Temporal lobe (tissue), 2 donors: Measurements from ENCODE around the gene SETDB2.

- RAMPAGE, long total RNA: no peak
These were observed 56.5 kb upstream of the MED4 start for GRCh38 chr13:48151426-48151733.

DNA sequence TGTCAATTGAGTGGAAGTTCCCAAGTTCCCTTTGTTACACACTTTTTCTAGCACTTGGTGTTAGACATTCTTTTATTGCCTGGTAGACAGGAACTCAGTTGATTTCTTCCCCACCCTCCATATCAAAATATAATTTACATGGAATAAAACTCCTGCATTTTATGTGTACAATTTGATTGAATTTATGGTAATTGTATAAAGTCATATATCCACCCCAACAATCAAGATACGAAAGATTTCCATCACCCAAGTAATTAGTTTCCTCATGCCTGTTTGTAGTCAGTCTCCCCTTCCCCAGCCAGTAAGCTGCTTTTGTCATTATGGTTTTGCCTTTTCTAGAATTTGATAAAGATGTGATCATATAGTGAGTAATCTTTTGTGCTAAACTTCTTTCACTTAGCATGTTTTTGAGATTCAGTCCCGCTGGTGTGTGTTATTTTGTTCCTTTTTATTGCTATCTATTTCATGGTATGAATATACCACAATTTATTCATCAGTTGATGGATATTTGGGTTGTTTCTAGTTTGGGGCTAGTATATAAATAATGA lies 15.9 kb downstream of the ITM2B start:
- RAMPAGE, long total RNA: no peak

DNA sequence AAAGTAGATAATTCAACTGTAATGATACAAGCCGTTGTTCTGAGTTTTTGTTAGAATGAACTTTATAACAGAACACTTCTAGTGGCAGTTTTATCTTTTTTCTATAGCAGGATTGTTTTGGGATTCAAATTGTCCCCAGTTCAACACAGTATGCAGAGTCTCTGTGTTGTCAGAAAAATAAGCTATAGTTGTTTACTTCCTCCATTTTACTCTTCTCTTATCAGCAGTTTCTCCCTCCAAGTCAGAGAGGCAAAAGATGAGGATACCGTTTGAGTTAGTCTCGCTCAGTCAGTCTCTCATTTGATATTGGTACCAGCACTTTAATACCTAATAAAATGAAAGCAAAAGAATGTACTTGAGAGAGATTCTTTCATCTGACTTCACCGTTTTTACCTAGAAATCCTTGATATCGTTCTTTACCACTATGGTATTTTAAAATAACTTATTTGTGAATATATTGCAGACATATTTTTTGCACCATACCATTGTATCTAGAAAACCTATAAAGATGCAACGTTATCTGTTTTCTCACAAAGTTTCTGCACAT lies 54.4 kb downstream of the LPAR6 start:
- RAMPAGE, long total RNA: no peak

GRCh38 chr13:48405271-48405628 lies 7.7 kb downstream of the LPAR6 start:
- RAMPAGE, long total RNA: no peak

DNA sequence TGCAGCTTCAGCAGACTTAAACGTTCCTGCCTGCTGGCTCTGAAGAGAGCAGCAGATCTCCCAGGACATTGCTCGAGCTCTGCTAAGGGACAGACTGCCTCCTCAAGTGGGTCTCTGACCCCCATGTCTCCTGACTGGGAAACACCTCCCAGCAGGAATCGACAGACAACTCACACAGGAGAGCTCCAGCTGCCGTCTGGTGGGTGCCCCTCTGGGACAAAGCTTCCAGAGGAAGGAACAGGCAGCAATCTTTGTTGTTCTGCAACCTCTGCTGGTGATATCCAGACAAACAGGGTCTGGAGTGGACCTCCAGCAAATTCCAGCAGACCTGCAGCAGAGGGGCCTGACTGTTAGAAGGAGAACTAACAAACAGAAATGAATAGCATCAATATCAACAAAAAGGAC lies 4.1 kb upstream of the LPAR6 start:
- RAMPAGE, long total RNA: no peak

- RAMPAGE, long total RNA: no peak
These were observed 40.9 kb downstream of the RCBTB2 start for GRCh38 chr13:48491981-48492456.

DNA sequence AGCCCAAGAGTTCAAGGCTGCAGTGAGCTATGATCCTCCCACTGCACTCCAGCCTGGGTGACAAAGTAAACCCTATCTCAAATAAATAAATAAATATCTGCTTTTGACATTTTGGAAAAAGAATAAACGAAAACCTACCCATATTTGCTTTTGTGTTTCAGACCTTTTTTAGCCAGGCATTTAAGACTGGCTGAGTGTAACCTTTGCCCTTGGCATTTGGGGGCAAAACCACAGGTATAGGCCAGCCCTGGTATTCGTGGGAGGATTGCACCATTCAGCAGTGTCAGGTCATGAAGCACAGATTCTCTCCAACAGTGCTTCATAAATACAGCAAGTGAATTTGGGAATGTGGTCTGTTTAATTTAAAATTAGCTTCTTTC lies 14.9 kb upstream of the RCBTB2 start:
- RAMPAGE, long total RNA: no peak

DNA sequence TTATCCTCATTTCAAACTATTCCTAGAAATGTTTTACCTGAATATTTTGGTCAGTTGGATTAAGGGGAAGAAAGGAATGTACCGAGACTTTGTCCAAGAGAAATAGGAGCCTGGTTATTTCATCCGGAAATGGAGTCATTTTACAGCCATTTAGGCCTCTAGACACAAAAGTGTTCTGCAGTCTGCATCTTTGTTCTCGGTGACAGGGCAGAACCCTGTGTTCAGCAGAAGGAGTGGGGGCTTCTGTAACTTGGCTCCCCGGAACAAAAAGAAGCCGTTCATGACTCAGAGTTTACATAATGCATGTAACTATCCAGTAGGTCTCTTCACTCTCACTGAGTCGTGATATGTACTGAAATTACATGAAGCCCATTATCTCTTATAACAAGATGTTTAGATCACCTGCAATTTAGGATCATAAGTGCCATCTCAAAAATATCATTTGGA lies 21.6 kb upstream of the FNDC3A start:
- RAMPAGE, long total RNA: no peak

DNA sequence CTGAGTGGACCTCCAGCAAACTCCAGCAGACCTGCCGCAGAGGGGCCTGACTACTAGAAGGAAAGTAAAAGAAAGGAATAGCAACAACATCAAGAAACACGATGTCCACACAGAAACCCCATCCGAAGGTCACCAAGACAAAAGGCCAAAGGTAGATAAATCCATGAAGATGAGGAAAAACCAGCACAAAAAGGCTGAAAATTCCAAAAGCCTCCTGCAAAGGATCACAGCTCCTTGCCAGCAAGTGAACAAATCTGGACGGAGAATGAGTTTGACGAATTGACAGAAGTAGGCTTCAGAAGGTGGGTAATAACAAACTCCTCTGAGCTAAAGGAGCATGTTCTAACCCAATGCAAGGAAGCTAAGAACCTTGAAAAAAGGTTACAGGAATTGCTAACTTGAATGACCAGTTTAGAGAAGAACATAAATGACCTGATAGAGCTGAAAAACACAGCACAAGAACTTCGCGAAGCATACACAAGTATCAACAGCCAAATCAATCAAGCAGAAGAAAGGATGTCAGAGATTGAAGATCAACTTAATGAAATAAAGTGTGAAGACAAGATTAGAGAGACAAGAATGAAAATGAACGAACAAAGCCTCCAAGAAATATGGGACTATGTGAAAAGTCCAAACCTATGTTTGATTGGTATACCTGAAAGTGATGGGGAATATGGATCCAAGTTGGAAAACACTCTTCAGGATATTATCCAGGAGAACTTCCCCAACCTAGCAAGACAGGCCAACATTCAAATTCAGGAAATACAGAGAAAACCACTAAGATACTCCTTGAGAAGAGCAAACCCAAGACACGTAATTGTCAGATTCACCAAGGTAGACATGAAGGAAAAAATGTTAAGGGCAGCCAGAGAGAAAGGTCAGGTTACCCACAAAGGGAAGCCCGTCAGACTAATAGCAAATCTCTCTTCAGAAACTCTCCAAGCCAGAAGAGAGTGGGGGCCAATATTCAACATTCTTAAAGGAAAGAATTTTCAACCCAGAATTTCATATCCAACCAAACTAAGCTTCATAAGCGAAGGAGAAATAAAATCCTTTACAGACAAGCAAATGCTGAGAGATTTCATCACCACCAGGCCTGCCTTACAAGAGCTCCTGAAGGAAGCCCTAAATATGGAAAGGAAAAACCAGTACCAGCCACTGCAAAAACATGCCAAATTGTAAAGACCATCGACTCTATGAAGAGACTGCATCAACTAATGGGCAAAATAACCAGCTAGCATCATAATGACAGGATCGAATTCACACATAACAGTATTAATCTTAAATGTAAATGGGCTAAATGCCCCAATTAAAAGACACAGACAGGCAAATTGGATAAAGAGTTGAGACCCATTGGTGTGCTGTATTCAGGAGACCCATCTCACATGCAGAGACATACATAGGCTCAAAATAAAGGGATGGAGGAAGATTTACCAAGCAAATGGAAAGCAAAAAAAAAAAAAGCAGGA lies 100.4 kb upstream of the MLNR start:
- RAMPAGE, long total RNA: no peak

DNA sequence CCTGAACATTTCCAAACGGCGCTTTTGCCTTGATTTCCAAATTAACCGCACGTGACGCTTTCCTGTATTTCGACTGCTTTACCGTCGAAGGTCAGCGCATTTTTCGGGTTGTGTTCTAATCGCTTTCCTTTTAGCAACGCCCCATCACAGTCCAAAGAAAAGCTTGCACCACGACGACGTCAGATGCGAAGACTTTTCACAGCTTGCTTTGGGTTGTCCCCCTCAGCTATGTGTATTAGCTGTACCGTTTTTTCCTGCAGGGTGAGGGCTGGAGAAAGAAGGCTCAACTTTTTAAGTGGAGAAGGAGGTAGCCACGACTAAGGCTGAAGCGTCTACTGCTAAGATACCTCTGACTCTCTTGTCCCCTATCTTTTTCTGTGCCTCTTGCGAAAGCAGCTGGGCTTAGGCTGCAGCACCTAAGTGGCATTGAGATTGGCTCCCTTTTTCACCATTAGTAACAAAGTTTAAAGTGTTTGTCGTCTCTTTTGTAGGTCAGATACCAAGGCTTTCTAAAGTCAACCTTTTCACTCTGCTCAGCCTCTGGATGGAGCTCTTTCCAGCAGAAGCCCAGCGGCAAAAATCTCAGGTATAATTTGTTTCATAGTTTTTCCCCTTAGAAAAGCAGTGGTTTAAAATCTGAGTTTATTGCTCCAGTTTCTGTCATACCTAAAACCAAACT lies 794 bp downstream of the CDADC1 start:
- RAMPAGE, long total RNA: no peak

GRCh38 chr13:49292607-49293282 lies 45.0 kb downstream of the CDADC1 start:
- RAMPAGE, long total RNA: no peak

GRCh38 chr13:49356208-49356764 lies 87.6 kb downstream of the CAB39L start:
- RAMPAGE, long total RNA: no peak

GRCh38 chr13:49443867-49444581 lies at the start of gene SETDB2:
SETDB2 (plus strand) TSS chr13:49444274.
- RAMPAGE, long total RNA: start-site peak on the plus strand at chr13:49444213-49444340, 20 and 26 reads in 2 replicates

- RAMPAGE, long total RNA: no peak
These were observed 506 bp downstream of the SETDB2 start for GRCh38 chr13:49444582-49444977.

GRCh38 chr13:49733607-49733806 lies 42.2 kb upstream of the EBPL start:
- RAMPAGE, long total RNA: no peak

GRCh38 chr13:49996074-49996944 lies 533 bp upstream of the TRIM13 start:
- RAMPAGE, long total RNA: no peak

DNA sequence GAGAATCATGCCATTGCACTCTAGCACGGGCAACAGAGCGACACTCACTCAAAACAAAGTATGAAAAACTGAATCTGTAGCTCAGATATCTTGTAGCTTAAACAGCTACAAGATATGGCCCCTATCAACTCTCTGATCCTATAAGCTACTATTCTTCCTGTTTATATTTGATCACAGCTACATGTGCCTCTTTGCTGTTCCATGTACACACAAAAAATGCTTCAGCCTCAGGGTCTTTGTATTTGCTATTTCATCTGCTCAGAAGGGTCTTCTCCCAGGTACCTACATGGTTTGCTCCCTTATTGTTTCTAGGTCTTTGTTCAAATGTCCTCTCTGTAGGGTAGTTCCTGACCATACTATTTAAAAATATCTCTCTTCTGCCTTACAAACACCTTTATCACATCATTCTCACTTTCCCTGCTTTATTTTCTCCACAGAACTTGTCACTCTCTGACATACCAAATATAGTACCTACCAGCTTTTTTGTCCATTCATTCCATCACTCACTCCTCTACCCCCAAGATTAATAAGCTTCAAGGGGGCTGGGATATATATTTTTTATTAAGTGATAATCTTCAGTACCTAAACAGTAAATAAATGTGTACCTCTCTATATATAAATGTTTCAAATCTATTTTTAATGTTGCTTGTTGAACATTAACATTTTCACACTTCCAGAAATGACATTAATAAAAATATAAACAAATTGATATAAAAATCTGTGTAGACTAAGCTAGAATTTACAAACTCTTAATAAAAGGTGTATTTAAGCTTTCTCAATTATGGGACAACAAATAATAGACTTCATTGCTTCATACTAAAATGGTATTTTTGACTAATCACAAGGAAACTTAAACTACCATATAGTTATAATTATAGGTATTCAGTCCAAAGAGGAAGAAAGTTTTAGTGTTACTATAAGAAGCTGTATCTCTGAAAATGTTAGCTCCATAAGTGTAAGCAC lies 27.9 kb downstream of the KCNRG start:
- RAMPAGE, long total RNA: no peak

GRCh38 chr13:50104788-50105470 lies 89.7 kb downstream of the KCNRG start:
- RAMPAGE, long total RNA: no peak

GRCh38 chr13:50115157-50116206 lies 100.2 kb downstream of the KCNRG start:
- RAMPAGE, long total RNA: no peak

DNA sequence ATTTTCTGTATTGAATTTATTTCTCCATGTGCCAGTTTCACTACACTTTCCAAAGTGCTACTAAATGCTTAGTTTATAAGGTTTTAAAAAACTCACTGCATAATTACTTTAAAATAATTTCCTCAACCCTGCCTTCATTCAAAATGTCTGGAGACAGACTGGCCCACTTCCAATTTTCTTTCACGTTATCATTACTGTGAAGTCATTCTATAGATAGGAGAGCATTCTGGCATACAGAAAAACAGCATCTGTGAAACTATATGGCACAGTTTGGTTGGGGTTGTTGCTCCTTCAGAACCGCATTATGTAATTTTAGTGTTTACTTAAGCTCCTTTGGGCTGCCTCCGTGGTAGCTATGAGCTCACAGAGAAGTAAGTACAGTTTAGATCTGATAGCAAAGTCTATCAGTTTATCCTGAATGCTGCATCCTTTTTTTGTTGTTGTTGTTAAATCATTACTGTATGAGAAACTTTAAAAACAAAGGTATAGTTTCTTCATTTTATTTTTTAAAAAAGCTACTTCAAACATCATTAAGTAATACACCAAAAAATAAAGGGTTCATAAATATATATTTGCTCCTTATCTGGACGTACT lies 104.4 kb downstream of the KCNRG start:
- RAMPAGE, long total RNA: no peak